Vein endothelial cell (primary cell): ENCODE measurements around a stretch of chr20.

GRCh38 chr20:51404590-51405554 is 137.6 kb downstream of the NFATC2 start:
- CAGE, long polyA plus RNA, result no peak

GRCh38 chr20:51563762-51564537 is 21.4 kb upstream of the NFATC2 start:
- CAGE, long polyA plus RNA, result no peak

DNA sequence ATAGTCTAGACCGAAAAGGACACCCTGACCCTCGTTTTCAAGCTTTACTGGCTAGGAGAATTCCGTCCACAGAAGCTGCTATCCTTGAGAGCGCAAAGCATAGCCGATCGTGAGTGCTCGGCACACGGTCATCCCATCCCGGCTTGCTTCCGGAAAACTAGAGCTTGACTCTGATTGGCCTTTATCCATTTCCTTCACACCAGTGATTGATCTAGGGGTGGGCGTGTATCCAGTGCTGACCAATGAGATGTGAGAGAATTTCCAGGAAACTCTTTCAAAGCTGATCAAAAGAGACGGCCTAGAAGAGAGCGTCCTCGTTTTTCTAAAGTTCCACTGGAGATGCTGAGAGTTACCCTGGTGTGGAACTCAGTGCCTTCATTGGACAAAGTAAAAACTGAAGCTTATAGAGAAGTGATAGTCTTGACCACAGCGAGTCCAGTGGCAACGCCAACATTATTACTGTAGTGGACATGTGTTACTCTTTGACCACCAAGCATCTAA is 41.0 kb upstream of the NFATC2 start:
- CAGE, long polyA plus RNA, result no peak

DNA sequence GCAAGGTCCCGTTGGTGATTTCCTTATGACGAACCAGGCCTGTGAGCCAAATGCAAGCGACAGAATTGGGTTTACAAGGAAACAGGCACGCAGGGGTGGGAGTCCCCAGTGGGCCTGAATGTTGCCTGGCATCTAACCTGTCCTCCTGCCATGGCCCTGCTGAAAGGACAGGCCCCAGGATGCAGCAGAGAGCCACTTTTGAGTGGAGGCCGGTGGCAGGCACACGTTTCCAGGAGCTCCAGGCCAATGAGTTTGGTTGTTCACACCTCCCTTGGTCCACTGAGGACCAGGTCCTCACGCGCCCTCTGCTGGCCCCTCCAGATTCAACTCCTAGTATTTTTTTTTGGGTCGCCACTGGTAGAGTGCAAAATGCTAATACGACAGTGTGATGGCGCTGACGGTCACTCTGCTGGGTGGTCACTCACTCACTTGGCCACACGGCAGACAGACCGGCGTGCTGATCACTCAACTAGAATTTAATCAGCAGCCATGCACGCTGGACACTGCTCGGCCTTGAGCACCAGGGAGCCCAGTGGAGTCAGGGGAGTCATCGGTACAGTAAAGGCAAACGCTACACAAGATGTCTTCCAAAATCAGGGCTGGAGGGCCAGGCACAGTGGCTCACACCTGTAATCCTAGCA is 81.7 kb upstream of the NFATC2 start:
- CAGE, long polyA plus RNA, result no peak

DNA sequence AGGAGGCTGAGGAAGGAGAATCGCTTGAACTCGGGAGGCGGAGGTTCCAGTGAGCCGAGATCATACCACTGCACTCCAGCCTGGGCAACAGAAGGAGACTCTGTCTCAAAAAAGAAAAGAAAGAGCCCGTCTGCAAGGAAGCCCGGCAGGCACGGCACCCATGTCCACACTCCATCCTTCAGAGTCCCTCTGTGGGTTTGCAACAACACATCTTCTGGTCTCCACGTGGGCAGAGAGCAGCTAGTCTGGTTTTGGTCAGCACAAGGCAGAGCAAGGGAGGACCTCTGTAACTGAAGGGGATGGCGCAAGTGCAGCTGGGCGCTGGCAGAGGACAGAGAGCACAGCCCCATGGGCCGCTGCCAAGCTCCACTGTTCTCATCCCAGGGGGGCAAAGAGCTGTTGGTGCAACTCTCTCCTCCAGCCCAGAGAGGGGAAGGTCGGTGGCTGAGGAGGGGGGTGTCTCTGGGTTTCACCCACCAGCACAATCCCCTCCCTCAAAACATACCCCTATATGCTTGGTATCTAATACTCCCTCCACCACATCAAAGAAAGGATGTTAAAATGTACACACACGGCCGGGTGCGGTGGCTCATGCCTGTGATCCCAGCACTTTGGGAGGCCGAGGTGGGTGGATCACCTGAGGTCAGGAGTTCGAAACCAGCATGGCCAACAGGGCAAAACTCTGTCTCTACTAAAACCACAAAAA is 9.2 kb downstream of the ATP9A start:
- CAGE, long polyA plus RNA, result no peak

GRCh38 chr20:51760925-51761214 is 7.3 kb downstream of the ATP9A start:
- CAGE, long polyA plus RNA, result no peak

GRCh38 chr20:51768766-51769185 is 586 bp upstream of the ATP9A start:
- CAGE, long polyA plus RNA, result no peak

- CAGE, long polyA plus RNA, result no peak
Observed at GRCh38 chr20:52047801-52048461, 143.6 kb downstream of the ZFP64 start.

DNA sequence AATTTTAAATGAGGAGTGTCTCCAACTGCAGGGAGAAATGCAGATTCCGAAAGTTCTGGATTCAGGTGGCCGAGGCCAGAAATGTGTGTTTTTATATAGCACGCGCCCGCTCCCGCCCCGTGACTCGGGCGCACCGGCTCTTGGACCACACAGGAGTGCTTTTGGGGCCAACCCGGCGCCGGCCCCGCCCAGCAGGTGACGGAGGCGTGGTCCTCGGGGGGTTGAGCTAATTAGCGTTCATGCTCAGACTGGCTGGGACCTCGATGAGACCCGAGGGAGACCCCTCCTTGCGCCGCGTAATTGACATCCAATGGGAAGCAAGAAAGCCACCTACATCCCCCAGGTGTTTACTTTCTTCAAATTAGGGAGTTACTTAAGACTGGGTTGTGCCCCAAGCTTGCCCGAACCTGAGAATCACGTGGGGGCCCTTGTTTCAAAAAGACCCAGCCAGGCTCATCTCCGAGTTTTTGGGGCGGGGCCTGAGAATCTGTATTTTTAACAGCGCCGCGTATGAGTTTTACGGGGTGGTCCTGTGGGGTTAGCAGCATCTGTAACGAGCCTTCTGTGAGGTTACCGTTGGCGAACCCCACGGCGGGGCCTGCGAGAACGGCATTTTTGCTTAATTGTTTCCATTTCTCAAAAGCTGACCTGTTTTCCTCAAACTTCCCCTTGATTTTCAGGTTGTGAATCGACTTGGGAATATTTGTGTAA is 85.5 kb downstream of the ZFP64 start:
- CAGE, long polyA plus RNA, result no peak

DNA sequence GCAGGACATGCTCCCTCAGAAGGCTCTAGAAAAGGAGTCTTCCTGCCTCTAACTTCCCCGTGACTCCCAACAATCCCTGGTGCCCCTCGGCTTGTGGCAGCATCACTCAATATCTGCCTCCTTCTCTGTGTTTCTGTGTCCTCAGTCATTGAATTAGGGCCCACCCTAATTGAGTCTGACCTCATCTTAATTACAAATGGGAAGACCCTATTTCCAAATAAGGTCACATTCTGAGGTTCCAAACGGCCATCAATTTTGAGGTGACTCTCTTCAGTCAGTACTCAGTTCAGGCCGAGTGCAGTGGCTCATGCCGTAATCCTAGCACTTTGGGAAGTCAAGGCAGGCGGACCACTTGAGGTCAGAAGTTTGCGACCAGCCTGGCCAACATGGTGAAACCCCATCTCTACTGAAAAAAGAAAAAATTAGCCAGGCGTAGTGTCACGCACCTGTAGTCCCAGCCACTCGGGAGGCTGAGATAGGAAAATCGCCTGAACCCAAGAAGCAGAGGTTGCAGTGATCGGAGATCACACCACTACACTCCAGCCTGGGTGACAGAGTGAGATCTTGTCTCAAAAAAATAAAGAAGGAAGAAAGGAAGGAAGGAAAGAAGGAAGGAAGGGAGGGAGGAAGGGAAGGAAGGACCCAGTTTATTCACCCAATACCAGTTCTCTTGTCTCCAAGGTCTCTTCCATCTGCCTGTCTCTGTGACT is 221.6 kb downstream of the ZNF217 start:
- CAGE, long polyA plus RNA, result no peak

DNA sequence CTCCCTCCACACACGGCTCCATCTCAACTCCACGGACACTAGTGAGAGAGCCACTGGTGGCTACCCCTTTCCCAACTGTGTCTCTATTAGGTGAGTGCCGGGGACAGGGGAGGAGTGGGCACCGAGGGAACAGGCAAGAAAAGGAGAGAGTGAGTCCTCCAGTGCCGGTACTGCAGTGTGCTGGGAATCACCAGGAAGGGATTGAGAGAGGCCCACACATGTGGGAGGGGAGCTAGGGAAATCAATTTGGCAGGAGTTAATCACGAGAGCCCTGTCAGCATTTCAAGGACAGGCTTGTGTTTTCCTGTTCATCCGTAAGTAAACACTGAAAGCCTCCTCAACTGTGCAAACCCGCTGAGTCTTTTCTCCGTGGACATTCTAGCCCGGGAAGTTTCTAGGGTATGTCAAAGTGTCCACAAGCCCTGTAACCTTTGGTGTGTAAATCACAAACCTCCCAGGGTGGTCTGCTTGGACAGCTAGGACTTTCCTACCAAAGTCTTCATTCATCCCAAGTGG is 149.3 kb downstream of the ZNF217 start:
- CAGE, long polyA plus RNA, result no peak

DNA sequence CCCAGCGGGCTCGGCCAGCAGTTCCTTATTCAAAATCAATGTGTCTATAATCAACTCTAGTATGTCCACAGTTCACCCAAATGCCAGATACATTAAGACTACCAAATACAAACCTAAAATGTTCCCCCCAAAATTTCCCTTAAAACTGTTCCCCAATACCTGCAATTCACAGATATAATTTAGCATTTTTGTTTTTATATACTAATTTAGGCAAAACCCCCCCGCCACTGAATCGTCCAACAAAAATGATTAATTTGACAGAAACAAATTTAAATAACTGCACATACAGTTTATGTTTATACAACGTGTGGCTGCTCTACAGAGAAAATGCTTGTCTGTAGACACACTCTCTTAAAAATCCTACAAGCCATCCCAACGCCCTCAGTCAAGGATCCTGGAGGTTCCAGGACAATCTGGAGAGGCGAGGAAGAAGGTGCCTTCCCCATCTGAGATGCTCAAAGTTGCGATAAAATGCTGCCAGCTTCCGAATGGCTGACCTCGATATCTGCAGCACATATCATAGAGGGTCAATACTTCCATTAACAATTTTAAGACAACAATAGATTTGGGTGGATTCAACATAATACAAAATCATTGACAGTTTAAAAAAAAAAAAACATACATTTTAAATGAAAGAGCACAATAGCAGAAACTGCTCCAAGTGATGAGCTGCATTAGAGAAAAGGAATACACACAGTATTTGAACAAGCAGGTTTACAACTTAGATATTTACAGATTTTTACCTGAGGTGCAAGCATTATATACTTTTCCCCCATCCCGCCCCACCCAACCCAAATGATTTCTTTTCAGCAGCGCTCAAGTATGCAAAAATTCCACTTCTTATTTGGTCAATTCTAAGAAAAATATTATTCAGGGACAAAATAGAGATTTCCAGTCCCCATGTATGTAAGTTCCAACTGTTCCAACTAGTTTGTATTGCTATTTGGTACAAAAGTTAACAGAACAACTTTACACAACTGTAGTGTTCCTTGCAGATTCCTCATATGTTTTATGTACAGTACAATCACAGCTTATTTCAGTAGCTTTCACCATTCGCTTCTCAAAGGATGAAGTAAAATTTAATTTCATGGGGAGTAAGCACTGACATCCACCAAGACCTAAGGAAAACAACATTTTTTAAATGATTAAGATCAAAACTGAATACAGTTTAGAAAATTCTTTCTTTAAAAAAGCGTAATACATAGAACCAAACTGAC is 25.1 kb downstream of the ZNF217 start:
- CAGE, long polyA plus RNA, result no peak

DNA sequence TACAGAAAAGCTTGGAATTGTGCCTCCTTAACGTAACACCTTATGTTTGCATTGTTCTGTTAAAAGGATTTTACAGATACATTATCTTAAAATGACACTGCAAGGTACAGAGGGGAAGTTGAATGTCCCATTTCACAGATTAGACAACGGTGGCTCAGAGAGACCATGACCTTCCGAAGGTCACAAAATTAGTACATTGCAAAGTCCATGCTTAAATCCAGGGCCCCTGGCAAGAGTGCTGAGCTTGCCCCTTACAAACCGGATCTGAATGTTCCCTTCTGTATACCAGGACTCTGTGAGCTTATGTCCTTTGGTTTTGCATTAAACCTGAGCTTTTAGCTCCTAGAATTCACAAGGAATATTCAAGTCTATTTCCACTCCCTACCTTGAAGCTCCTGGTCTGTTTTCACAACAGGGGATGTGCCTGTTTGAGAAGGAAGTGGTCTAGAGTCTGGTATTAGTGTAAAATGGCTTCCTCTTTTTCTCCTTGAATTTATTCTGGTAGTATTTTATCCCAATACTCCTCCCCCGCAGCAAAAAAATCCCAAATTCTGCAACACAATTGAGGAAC is 28.9 kb upstream of the ZNF217 start:
- CAGE, long polyA plus RNA, result no peak

DNA sequence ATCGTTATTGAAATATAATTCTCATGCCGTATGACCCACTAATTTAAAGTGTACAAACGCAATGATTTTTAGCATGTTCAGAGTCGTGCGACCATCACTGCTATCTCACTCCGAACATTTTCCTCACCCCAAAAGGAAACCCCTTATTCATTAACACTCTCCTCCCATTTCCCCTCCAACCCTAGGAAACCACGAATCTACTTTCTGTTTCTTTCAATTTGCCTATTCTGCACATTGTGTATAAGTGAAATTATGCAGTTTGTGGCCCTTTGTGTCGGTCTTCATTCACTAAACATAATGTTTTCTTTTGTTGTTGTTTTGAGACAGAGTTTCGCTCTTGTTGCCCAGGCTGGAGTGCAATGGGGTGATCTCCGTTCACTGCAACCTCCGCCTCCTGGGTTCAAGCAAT is 99.6 kb upstream of the ZNF217 start:
- CAGE, long polyA plus RNA, result no peak

- CAGE, long polyA plus RNA, result no peak
Observed at GRCh38 chr20:53737451-53738312, 144.0 kb upstream of the ZNF217 start.

GRCh38 chr20:53786575-53787381 is 193.1 kb upstream of the ZNF217 start:
- CAGE, long polyA plus RNA, result no peak

DNA sequence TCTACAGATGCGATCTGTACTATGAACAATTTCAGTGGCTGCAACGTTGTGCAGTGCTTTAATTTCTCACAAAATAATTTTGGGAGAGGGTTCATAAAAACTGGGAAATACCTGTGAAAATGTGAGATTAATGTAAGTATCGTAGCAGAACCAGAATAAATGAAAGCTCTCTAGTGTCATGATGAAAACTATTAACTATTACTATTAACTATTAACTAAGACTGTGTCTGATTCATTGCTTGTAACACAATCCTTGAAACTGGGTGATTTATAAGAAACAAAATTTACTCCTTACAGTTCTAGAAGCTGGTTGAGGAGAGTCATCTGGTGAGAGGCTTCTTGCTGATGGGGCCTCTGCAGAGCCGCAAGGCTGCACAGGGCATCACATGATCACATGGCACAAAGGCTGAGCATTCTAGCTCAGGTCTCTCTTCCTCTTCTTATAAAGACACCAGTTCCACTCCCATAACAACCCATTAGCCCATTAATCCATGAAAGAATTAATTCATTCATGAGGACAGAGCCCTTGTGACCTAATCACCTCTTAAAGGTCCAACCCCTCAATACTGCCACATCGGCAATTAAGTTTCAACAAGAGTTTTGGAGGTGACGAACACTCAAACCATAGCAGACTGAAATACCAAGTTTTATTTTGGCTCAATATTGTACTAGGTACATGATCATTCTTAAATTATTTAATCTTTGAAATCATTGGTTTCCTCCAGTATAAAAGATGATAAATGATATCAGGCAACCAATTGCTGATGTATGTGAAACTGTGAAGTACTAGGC is 233.4 kb upstream of the ZNF217 start:
- CAGE, long polyA plus RNA, result no peak

DNA sequence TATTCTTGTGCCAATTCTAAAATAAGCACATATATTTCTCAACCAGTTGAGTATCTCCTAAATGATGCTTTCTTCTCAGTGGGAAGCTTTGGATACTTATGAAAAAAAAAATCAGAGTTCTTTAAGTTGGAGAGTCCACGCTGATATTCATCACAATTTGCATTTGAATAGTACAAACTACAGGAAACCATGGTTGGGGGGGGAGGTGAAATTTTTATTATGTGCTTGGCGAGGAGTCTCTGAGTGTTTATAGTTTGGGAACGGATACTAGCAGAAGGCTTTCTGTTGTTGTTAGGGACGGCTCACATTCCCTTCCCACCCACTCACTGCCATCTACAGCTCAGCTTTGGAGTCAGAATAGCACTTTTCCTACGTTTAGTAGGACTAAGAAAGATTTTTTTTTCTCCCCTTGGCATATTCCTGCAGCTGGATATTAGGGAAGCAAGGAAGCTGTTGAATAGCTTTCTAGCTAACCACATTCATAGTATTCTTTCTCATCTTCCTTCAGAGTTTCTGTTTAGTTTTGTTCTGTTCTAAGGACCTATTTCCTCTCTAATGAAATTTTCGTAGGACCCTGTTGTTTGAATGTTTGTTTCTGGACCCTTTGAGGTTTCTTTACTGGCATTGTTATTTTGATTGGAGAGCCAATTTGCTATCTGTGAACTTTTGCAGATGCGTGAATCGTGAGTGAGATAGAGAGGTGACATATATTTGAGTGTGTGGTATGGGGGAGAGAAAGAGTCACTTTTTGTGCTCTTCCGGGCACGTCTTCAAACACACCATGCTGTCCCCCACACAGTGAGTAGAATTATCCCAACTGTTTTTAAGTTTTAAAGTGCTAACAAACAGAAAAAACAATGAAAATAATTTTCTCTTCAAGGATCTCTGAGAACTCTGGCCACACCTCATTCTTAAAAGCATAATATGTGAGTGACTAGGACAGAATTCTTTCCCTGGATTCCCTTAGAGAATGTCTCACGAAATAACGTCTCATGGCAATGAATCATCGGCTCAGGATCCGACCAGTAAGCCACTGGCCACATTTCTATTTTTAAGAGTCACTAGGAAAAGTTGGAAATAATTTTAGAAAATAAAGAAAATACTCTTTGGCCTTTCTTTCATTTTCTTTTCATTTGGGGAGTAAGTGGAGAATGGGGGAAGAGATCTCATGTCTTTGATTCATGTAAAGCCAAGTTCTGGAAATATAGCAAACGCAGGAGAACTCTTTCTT is 235.4 kb upstream of the ZNF217 start:
- CAGE, long polyA plus RNA, result no peak

GRCh38 chr20:53842295-53842658 is 228.1 kb downstream of the BCAS1 start:
- CAGE, long polyA plus RNA, result no peak

DNA sequence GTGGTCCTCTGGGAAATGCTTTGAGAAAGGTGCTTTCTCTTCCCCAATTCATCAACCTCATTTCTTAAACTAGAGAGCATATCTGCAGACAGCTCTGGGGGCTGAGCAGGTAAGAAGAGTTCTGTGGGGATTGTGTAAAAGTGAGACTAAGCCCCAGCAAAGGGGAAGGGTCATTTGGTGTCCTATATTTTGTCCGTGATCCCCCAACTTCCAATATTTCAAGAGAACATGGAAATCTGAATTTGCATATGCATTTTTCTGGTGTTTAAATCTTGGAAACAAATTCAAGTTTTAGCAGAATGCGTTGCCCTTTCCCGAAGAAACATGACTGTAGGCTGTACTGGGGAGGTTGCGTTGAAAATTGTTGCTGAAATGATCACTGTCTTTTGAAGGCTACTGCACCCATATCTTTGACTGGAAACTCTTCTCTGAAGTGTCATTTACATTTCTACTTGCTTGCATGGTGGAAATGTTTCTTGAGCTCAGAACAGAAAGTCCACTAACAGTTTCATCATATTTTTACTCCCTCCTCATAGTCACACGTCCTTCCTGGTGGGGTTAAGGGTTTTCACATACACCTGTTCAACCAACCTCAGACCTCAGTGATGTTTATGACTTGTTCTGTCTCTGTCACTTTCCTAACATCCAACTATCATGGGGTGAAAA is 140.3 kb downstream of the BCAS1 start:
- CAGE, long polyA plus RNA, result no peak